Omental fat pad (tissue), 4 donors: ENCODE measurements around a stretch of chr7.

GRCh38 chr7:152933061-152933473, 173.5 kb downstream of the ACTR3B start:
- PRO-cap = no peak
- RAMPAGE, long total RNA, 4 experiments = no peak in any of the 4 experiments

GRCh38 chr7:153405979-153406891, 646.0 kb upstream of the DPP6 start:
- PRO-cap = no peak
- RAMPAGE, long total RNA, 4 experiments = no peak in any of the 4 experiments

DNA sequence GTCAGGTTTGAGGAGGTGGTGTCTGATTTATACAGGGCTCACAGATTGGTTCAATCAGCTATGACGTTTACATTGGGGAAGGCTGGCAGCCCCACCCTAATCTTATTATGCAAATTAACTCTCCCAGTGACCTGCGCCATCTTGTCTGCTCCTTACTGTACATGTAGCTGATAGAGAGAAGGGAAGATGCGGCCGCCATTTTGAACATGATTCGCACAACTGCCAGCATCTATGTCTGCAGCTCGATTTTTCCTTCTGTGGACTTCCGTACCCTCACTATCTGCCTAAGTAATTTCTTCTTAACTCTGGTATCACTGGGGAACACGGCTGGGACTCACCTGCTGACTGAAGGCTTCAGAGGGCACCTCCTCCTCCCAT, 618.9 kb upstream of the DPP6 start:
- PRO-cap = no peak
- RAMPAGE, long total RNA, 4 experiments = no peak in any of the 4 experiments

DNA sequence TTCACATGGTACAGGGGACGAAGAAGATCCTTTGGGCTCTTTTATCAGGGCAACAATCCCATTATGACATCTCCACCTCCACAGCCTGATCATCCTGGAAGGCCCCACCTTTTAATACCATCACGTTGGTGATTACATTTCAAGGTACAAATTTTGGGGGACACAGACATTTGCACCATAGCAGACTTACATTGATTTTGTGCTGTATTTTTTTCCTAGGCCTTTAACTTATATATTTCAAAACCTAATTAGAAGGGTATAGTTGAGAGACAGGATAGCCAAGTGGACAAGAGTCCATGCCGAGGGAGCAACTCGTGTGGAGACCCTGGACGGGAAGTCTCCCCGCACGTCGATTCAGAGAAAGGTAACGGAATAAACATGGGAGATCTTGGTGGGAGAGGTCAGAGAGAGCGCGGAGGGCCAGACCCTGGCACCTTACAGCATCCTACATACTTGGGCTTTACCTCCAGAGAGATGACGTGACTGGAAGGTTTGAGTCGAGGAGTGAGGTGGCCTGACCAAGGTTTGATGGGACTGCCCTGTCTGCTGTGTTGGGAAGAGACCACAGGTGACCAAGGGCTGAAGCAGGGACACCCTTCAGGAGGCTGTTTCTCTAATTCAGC, 123.5 kb upstream of the DPP6 start:
- PRO-cap = no peak
- RAMPAGE, long total RNA, 4 experiments = no peak in any of the 4 experiments

DNA sequence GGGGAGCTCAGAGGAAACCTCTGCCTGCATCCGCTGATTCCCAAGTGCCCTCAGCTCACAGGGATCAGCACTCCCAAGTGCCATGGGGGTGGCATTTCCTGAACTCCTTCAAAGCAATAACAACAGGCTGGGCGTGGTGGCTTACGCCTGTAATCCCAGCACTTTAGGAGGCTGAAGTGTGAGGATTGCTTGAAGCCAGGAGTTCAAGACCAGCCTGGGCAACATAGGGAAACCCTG, 74.0 kb downstream of the PAXIP1 start:
- PRO-cap = no peak
- RAMPAGE, long total RNA, 4 experiments = no peak in any of the 4 experiments

DNA sequence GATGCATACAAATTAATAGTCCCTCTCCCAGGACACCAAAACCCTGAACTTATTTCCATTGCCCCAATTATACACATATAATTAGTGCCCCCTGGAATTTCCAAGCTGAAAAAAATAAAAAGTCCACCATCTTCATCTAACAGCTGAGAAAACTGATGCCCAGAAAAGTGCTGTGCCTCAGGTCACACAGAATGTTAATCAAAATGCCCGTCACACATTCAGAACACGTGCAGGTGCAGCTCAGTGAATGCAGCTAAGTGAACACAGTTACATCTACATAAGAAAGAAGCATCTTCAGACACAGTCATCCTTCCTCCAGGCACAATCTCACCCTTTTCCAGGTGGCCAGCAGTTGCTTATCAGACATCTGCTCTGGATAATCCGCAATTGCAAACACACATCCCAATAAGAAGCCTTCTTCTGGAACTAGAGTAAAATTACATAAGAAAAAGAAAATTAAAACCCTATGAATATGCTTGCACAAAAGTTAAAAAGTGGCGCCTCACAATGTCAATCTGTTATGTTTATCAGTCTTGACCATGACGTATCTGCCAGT, 35.4 kb downstream of the PAXIP1 start:
- PRO-cap = no peak
- RAMPAGE, long total RNA, 4 experiments = no peak in any of the 4 experiments

DNA sequence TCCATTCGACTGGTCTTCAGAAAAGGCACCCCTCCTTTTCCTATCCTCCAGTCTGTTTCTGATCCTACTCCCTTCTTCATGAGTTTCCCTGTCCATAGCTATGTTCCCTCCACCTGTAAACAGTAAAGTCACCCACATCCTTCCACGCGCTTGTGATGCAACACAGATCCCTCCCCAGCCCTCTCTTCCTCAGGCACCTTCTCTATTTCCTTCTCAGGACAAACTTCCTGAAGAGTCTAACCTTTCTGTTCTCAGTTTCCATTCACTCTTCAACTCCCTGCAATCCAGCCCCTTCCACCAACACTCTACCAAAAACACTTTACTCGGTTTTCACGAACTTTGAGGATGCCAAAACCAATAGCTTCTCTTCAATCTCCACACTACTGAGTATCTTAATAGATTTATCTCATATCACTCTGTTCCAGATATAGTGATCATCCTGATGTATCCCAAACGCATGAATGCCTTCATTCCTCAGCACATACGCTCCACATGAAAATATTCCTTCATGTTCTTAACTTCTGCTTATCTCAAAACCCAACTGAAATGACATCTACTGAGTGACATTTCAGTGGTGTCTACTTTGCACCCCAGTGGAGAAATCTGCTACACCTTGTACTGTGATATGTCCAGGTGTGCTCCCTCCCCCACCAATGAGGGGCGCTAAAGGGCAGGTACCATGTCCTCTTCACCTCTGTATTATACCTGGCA, 2.4 kb downstream of the PAXIP1 start:
- PRO-cap = no peak
- RAMPAGE, long total RNA, 4 experiments = no peak in any of the 4 experiments

GRCh38 chr7:155001744-155002605, 949 bp downstream of the PAXIP1 start:
- PRO-cap = no peak
- RAMPAGE, long total RNA, 4 experiments = no peak in any of the 4 experiments

DNA sequence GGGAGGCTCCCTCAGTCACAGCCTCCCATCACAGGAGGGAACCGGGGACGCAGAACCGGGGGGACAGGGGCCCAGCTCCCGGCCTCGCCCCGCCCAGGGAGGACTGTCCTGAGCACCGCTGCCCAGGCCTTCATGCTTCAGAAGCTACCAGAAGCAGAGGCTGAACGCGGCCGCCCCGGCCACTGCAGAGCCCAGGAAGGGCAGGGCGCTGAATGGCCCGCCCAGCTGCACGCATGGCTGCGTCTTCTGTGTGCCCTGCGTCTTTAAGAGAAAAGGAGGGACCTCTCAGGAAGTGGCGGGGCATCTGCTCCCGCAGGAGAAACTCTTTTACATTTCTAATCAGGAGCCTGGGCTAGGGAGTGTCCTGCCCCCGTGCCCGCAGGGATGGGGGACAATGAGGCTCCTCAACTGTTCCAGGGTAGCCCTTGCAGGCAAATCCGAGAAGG, 32.4 kb downstream of the EN2 start:
- PRO-cap = no peak
- RAMPAGE, long total RNA, 4 experiments = no peak in any of the 4 experiments

DNA sequence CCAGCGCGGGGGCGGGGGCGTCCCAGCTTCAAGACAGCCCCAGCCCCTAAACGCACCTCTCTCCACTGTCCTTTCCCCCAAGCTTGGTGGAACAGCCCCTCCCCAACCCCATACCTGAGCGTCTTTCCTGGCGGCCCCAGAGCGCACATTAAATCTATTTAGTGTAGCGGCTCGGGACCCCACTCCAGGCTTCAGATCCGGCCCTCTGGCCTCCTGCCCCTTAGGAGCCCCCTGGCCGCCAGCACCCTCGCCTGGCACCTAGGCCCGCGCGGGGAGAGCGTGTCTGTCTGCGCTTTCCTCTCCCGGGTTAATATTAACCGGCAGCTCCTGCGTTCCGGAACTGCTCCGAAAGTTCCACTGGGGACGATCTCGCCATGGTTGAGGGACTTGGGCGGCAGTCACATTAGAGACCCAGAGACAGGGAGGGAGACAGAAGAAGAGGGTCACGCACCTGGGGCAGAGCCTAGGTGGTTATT, 3.3 kb downstream of the SHH start:
- PRO-cap = no peak
- RAMPAGE, long total RNA, 4 experiments = no peak in any of the 4 experiments

DNA sequence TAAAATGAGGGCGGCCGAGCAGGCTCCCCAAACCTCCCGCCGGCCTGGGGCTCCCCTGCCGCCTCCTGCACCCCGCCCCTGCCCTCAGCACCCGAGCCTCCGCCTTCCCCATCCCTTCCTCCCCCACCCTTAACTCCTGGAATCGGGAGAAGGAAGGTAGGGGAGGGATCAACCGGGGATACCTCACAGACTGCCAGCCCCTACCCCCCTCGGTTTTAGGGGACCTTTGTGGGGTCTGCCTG, 3.0 kb downstream of the SHH start:
- PRO-cap = no peak
- RAMPAGE, long total RNA, 4 experiments = no peak in any of the 4 experiments

- PRO-cap = no peak
- RAMPAGE, long total RNA, 4 experiments = no peak in any of the 4 experiments
Measured at GRCh38 chr7:155917131-155917764, 105.0 kb upstream of the SHH start.

DNA sequence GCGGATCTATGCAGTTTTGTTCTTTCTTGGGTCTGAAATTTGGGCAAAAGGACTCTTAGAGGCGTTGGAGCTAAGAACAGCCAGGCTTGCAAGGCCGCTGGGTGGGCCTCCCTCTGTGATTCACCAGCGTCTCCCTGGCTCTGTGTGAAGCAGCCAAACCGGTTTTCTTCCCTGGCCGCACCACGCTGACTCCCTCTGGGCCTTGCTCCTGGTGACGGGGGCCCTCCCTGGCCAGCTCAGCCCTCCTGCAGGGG, 109.7 kb upstream of the SHH start:
- PRO-cap = no peak
- RAMPAGE, long total RNA, 4 experiments = no peak in any of the 4 experiments

DNA sequence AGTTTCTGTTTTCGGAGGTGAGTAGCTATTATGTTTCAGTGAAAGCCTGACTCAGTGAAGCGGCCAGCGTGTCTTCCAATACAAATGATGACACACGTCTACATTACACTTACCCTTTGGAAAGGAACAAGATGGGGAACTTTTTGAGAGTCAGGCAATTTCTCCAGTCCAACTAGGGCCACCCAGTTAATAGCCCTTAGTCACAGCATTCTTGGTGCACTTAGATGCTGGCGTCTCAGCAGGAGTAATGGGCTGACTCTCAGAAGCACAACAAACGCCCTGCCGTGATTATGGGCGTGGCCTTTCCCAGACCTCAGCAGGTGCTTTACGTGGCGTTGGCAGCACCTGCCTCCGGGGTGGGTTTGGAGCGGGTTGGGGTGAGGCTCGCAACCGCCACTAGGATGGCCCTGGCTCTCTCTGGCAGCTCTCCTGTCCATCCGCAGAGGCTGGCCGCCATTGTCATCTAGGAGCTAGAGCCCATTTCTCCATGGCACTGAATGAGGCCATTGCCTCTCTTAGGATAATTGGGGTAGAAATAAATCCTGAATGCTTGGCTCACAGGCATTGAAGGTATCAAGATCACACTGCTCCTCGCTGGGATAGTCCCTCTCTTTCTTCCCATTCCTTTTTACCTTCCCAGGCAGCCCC, 147.7 kb upstream of the SHH start:
- PRO-cap = no peak
- RAMPAGE, long total RNA, 4 experiments = no peak in any of the 4 experiments

DNA sequence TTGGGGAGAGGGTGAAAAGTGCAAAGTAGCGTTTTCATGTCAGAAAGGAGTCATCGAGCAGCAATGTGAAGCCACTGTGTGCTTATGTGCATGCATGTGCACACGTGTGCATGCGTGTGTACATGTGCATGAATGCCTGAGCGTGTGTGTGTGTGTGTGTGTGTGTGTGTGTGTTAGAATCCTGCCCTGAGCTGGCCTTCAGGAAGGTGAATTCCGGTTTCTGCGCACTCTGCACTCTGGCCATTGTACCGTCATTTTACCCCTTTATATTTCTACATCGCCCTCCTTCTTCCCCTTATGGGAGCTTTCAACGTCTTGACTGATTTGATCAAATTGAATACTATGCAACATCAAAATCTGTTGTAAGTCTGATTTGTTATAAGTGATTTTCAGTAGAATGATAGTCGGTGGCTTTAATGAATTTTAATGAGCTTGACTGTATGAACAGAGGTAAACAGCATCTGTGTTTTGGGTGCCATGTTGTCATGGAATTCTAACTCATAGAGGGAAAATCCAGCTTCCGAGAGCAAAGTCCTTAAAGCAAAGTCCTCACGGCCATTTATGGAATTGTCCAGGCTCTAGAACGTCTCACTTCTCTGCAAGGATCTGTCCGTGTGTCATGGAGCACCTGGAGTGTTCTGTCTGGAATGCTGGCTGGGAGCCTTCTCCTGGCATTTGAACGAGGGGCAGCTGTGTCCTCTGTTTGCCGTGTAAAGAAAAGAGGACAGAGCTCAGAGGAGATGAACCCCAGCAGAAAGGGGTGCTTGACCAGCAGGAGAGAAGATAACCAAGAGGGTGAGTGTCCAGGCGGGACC, 148.7 kb upstream of the SHH start:
- PRO-cap = no peak
- RAMPAGE, long total RNA, 4 experiments = no peak in any of the 4 experiments

GRCh38 chr7:156516138-156517164, 124.1 kb upstream of the RNF32 start:
- PRO-cap = no peak
- RAMPAGE, long total RNA, 4 experiments = no peak in any of the 4 experiments

- PRO-cap = no peak
- RAMPAGE, long total RNA, 4 experiments = no peak in any of the 4 experiments
Measured at GRCh38 chr7:156607984-156608508, 32.5 kb upstream of the RNF32 start.

GRCh38 chr7:156725142-156725609, 84.6 kb downstream of the RNF32 start:
- PRO-cap = no peak
- RAMPAGE, long total RNA, 4 experiments = no peak in any of the 4 experiments

DNA sequence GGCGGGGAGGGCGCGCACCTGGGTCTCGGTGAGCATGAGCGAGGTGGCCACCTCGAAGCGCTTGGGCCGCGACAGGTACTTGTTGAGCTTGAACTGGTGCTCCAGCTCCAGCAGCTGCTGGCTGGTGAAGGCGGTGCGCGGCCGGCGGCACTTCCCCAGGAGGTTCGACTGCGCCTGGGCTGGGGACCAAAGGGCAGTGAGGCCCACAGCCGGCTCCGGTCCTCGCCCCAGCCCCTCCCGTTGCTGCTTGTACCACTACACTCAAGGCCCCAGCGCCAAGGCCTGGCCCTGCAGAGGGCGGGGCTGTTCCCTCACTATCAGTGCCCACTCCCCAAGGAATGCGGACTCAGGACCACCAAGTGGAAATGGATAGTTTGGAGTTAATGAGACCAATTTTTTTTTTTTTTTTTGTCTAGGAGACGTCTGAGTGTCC, 4.0 kb downstream of the MNX1 start:
- PRO-cap = no peak
- RAMPAGE, long total RNA, 4 experiments = no peak in any of the 4 experiments

- PRO-cap = no peak
- RAMPAGE, long total RNA, 4 experiments = no peak in any of the 4 experiments
Measured at GRCh38 chr7:157008862-157009711, 1.4 kb downstream of the MNX1 start.